Gallbladder (tissue), 1 donor: ENCODE measurements around the genes JKAMP and PRKCH.

DNA sequence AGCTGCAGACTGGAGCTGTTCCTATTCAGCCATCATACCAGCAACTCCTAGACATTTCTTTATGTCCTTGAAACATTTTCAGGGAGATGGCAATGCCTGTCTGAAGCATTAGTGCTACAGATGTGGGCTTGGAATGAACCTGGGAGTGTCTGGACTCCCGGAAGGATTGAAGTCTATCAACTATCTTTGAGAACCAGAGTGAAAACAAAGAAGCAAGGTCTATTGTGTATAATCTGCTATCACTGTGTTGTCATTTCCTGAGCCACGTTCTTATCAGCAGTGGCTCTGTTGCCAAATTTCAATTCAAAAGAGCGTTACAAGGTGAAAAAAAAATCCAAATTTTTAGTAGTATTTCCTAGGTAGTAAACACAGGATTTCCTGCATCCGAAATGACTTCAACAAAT lies 58.8 kb downstream of the GPR135 start:
- PRO-cap = no peak

GRCh38 chr14:59484237-59485335 lies at the start of gene JKAMP:
Gene JKAMP, plus strand, starts transcription at chr14:59484517.
- PRO-cap = bidirectional peak, plus-strand start at chr14:59484517, minus-strand start at chr14:59484381

GRCh38 chr14:60109538-60110185 lies 17.9 kb downstream of the PCNX4 start:
- PRO-cap = no peak

- PRO-cap = no peak
Observed at GRCh38 chr14:60174883-60175846, 10.0 kb upstream of the DHRS7 start.

- PRO-cap = no peak
Observed at GRCh38 chr14:60292200-60293318, 43.5 kb downstream of the PPM1A start.

DNA sequence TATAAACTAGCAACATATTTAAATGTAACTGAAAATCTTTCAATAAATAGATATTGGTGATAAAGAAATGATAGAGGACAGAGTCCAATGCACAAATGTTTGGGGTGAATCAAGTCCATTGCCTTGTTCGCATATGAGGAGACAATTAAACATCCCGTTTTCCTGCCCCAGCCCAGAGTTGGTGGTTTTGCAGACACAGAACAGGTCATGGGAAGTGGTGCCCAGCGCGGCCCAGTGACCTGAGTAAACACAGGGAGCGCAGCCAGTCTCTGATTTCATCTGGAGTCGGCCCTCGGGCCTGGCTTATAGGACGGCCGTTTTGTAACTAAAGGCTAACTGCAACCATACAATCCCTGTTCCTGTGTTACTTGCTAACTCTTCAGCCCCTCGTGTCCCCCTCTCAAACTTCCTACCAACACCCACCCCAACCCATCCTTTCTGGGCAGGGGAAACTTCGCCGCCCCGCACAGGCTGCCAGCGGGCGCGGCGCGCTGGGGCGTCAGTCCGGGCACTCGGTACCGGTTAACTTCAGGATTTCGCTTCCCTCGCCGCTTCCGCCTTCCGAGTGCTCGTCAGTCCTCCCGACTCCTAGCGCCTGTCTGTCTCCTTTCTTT lies 2.2 kb downstream of the SIX1 start:
- PRO-cap = no peak

GRCh38 chr14:60774798-60775396 lies 40.3 kb downstream of the MNAT1 start:
- PRO-cap = no peak

DNA sequence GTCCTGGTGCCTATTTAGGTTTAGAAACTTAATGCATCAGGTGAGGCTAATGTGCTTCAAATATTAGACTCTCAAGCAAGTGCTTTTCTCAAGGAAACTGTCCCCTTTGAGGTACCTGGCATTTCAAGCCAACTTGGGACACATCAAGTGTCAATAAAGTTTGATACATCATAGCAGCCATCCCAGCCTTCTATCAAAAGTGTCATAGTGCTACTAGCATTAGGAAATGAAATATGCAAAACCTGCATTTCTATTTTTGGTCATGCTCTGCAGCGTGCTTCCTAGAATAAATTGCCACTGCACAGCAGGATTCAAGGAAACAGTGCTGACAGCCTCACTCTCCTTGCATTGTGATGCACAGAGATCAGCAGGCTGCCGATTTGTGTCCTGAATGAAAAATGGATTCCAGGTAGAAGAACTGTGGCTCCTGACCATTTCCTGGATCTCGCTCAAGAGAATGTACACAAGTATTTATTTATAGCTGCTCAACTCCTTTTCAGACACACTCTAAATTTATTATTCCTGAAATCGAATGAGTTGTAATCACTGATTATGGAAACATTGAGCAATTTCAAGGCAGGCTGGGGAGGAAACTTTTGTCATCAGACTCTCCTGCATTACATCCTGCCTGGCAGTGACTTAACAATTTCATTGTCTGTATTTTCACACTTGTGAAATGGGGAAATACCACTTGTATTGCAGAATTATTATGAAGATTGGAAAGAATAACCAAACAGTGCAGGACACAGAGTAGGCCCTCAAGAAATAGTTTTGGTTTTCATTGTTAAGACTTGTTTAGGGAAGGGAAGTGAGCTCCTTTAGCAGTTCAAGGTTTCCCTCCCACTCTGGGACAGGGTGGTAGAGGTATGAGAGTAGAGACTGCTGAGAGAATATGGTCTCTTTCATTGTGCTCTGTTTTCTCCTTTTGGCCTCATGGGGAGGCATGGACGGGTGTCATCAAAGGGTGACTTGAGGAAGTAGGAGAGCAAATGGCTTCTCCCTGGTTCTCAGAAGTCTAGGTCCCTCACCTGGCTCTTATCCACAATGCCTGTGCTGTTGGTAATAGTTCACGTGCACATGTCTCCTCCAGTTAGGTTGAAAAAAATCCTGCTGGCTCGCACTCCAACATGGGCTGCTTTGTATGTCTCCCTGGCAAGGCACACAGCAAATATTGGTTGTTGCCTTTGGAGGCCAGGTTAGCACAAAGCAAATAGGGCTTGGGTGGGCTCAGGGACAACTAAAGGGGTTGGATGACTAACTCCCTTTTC lies 121.1 kb downstream of the SLC38A6 start:
- PRO-cap = no peak

- PRO-cap = no peak
Observed at GRCh38 chr14:61125930-61126600, 145.0 kb downstream of the SLC38A6 start.

DNA sequence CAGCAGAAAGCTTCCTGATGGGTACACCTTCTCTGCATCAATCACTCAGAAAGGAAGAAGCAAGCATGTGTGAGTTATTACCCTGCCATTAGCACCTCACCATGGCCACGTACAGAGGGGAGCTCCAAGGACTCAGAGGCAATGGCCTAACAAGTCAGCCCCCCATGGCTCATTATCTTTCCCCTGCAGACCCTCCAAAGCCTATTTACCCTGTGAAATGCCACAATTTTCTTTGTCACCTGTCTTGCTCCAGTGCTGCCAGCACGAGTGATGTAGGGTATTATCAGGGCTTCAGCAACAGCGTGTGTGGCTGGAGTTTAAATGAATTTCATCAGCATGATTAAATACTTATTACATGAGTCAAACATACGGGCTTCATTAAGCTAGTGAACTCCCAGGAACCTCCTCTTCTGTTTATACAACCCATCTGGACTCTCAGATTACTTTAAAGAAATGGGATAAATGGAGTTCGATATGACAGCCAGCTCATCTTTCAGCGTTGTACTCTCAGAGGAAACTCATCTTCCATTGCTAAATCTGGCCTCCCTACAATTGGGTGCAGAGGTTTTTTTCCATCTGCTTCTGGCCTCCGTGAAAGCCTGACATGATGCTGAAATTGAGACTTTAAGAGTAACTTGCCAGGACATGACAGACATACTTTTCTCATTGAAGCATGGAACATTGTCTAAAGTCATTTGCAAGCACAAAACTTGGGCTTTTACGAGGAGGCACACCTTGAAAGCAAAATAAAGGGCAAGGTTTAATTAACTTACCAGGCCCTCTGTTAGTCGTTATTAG lies 135.8 kb downstream of the TMEM30B start:
- PRO-cap = no peak

DNA sequence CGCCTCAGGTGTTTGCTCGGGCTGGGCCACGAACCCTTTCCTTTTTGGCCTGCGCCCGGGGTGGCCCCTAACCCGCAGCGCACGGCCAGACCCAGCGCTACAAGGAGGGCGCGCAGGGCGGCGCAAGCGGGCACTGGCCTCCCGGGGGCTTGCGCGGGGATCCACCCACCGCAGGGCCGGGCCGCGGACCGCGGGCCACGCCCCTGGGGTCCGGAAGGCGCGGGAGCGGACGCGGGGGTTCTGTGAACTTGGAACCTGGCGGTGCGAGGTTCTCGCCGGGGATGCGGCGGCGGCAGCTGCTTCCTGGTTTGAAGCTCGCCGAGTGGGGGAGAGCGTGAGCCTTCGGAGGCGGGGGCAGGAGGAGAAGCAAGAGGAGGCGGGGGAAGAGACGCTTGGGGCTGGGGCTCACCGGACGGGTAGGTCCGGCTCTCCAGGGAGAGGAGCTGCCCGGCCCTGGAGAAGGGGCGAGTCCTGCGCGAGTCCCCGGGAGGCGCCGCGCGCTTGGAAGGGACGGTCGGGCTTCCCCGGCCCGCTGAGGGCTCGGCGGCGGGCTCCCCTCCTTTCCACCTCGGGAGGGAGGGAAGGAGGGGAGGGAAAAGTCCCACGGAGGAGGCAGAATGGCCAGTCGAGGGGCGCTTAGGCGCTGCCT lies at the start of gene PRKCH:
Gene PRKCH, plus strand, starts transcription at position 243 of the 649 bp plus-strand sequence.
- PRO-cap = bidirectional peak, plus-strand start at position 467 of the sequence, minus-strand start at position 283 of the sequence

DNA sequence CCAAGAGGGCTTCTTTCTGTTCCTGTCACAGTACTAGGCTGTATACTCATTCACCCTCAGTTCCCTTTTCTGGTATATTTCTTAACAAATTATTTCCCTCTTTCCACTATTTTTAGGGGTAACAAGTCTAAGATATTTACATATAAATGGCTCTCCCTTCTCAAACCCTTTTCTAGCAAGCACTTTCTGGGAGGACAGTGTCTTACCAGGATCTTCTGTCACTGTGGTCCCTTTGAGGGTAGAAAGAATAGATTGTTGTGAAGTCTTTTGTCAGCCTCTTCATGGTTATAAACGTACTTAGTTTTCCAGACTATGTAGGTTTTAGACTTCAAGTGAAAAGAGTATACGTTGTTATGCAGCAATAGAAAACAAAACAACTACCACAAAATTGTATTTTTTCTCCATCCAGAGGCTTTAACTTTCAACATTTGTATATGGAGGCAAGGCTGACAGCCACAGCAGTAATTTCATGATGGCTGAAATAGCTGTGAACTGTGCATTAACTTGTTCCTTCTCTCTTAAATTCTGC lies 23.7 kb downstream of the PRKCH start:
- PRO-cap = no peak

DNA sequence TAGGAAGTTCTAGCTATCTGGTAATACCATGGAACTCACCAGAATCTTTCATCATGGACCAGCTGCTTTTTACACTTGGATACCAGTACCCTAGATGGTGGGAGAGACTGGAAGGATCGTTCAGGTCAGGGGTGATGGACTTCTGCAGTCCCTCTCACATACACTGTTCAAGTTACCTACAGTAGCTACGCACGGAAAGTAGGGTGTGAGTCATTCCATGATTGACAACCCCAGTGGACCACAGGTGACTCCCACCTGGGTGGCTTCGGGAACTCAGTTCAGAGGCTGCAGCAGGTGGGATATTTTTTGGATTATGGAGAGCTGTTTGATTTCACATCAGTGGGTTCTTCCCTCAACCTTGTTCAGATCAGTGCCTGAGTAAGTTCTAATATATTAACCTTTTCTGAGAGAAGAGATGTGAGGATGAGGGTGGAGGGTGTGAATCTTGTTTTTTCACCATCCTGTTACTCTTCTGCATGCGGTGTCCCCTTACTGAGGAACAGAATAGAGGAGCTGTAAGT lies 39.5 kb downstream of the PRKCH start:
- PRO-cap = no peak

DNA sequence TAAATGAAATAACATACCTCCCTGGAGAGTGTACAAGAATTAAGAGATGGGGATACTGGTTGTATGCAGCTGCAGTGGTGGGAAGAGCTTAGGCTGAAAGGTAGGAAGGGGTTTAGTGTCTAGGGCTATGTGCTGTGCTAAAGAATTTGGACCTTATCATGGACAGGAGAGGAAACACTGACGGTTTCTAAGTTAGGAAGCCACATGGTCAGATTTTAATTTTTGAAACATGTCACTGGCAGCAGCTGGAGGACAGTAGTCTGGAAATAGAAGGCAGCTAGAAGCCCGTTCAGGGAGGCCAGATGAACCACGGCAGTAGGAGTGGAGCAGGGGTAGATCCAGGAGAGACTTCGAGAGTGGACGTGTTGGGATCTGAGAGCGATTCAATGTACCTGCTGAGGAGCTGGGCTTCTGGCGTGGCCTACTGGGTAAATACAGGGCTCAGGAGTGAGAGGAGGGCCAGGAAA lies 64.8 kb downstream of the PRKCH start:
- PRO-cap = no peak

GRCh38 chr14:61406651-61407189 lies 85.3 kb downstream of the PRKCH start:
- PRO-cap = no peak

GRCh38 chr14:61435090-61435539 lies 113.7 kb downstream of the PRKCH start:
- PRO-cap = no peak

DNA sequence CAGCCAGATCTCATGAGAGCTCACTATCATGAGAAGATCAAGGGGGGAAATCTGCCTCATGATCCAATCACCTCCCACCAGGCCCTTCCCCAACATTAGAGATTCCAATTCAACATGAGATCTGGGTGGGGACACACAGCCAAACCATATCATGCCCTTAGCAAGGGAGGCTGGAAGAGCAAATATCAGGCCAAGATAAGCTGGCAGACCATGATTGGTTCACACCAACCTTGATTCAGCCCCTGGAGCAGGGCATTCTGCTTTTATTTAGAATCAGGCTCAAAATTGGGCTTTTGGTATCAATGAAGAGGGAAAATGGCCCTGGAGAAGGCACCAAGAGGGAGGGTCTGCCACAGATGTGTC lies 137.4 kb downstream of the PRKCH start:
- PRO-cap = no peak

- PRO-cap = no peak
Observed at GRCh38 chr14:61526329-61526898, 168.9 kb upstream of the HIF1A start.

GRCh38 chr14:61561000-61561373 lies 134.3 kb upstream of the HIF1A start:
- PRO-cap = no peak

GRCh38 chr14:61562483-61563526 lies 132.5 kb upstream of the HIF1A start:
- PRO-cap = no peak